ENCODE results near the gene HPCAL4.

- PRO-cap = no peak
Observed at GRCh38 chr1:39098352-39098877, 72.3 kb downstream of the NDUFS5 start.

- PRO-cap = no peak
Observed at GRCh38 chr1:39103634-39104331, 77.6 kb downstream of the NDUFS5 start.

DNA sequence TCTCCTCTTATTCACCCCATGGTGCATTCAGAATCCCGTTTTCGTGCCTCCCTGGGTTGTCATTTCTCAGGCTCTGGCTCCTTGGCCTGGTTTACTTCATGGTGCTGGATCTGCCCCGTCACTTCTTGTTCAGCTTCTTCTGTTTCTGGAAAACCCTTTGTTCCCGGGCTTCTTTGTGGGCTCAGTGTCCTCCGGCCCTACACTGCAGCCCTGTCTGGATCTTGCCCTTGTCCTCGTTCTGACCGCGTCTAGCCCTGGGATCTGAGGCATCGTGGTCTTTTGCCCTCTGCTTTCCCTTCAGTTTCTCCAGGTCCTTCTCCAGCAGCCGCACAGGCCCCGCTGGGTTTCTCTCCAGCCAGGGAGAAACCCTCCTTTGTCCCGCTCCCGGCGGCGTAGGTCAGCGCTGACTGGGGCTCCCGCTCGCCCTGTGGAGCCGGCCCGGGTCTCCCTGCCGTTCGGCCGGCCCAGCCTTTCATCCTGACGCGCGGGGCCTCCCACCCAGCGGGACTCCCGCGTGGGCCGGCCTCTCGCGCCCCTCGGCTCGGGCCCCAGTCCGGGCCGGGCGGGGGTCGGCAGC lies 78.6 kb downstream of the NDUFS5 start:
- PRO-cap = unidirectional peak, plus-strand start at position 89 of the sequence; bidirectional peak, plus-strand start at position 300 of the sequence, minus-strand start at position 240 of the sequence

GRCh38 chr1:39132842-39133603 lies 71.5 kb upstream of the MACF1 start:
- PRO-cap = no peak

DNA sequence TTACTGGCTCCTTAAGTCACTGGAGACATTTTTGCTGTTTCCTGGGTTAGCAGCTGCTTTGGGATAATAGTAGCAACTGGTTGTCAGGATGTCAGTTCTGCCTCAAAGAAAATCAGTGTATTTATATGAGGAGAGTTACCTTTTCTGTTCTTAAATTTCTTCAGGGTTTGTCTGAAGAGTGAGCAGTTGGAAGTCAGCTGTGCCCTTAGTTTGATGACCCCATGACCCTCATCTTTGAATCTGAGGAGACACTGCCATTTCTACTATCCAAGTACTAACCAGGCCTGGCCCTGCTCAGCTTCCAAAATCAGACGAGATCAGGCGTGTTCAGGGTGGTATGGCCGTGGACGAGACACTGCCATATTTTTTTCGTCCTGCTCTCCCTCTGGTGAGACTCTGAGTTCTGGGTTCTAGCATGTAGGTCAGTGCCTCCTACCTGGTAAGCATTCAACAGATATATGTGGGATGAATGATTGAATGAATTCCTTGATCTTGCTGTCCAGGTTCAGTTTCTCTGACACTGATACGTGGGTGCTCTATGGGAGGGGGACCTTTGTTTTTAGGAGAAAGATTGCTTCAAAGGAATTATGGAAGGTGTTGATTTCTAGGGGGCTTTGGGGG lies 50.4 kb upstream of the MACF1 start:
- PRO-cap = no peak

GRCh38 chr1:39408244-39409419 lies 82.8 kb upstream of the BMP8A start:
- PRO-cap = bidirectional peak, plus-strand start at chr1:39409073, minus-strand start at chr1:39408602

DNA sequence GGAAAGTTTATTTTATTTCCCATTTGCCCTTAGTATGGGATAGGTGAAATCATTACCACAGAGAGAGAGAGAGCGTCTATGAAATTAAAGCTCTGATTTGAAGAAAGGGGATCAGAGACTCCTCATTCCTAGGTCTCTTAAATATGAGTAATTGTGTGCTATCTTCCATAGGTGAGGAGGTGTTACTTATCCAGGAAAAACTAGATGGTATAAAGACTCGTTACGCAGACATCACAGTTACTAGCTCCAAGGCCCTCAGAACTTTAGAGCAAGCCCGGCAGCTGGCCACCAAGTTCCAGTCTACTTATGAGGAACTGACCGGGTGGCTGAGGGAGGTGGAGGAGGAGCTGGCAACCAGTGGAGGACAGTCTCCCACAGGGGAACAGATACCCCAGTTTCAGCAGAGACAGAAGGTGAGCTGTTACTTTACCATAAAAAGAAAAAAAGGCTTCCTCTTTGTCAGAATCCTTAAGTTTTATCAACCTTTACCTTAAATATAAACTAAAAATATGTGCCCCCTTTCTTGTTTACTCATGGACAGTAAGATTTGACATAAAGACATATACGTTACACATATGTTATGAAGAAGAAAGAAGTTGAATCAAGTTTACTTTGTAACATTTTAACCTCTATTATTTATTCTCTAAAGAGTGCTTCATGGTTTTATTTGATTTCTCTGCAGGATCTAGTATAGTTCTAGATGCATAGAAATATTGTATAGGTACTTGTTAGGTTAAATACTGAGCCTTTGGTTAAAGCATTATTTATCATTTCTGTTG lies 61.6 kb upstream of the BMP8A start:
- PRO-cap = no peak

- PRO-cap = no peak
Observed at GRCh38 chr1:39571021-39571503, 5.5 kb downstream of the PABPC4 start.

DNA sequence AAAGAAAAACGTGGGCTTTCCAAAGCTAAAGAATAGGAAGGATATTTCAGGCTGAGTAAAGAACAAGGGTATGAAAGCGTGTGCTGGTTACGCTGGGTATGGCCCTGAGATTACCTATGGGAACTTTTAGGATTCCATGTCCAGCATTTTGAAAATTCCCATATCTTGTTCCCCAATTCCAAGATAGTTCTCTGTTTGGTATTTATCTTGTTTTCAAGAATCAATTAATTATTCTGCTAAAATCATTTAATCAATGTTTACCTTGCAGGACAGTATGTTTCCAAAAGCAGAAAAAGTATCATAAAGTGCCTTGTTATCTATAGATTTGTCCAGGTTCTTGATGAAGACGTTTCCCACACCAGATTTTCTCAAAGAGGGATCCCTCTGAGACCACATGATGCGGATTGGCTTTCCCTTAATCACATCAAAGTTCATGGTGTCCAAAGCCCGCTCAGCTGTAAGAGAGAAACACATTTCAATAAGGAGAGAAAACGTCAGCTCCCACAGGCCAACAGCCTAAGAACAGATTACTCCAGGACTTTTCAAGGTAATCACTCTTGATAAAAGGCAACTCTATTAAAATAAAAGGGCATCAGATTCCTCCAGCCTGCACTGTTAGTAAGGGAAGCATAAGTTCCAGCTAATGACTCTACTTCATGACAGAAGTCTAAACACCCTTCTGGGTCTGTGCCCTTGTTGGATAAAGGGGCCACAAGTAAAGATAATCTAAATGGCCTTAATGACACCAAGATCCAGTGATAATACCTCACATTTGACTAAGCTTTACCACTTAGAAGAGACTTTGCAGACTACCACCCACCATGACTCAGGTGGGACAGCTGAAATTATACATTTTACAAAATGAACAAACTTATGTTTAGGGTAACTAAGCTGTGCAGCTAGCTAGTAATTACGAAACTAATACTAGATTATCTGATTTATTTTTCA lies 4.2 kb downstream of the PABPC4 start:
- PRO-cap = no peak

GRCh38 chr1:39593976-39594458 lies 17.4 kb upstream of the PABPC4 start:
- PRO-cap = no peak

- PRO-cap = no peak
Observed at GRCh38 chr1:39609465-39610458, 29.7 kb downstream of the HEYL start.

GRCh38 chr1:39691240-39692177 lies at the start of gene HPCAL4:
HPCAL4 (minus strand) TSS chr1:39691433.
- PRO-cap = unidirectional peak, minus-strand start at chr1:39691432

DNA sequence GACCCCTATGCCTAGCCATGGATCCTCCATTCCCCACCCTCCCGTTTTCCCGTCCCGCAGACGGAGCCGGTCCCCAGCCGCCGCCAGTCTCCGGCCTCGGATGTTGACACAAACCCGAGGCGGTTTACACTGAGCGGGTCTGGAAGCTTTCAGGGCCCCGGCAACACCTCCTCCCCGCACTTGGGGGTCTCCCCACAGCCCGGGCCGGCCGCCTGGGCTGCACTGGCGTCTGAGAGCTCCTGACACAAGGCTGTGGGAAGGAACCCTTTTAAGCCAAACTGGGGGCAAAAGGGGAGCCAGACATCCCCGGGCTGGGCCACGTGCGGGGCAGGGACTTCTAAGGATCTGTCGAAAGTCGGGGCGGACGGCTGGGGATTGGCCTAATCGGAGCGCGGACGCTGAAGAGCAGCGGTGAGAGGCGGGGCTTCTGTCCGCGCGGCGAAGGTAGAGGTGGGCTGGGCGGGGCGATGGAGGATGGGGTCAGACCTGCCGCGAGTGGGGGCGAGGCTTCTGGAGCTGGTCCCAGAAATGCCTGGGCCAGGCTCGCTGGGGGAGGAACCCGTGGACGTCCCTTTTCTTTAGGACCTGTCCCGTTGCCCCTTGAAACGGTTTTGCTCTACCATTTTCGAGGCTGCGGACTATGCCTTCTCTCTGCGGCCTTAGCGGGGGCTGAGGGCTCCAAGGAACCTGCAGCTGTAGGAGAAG lies 1.1 kb upstream of the HPCAL4 start:
- PRO-cap = no peak

DNA sequence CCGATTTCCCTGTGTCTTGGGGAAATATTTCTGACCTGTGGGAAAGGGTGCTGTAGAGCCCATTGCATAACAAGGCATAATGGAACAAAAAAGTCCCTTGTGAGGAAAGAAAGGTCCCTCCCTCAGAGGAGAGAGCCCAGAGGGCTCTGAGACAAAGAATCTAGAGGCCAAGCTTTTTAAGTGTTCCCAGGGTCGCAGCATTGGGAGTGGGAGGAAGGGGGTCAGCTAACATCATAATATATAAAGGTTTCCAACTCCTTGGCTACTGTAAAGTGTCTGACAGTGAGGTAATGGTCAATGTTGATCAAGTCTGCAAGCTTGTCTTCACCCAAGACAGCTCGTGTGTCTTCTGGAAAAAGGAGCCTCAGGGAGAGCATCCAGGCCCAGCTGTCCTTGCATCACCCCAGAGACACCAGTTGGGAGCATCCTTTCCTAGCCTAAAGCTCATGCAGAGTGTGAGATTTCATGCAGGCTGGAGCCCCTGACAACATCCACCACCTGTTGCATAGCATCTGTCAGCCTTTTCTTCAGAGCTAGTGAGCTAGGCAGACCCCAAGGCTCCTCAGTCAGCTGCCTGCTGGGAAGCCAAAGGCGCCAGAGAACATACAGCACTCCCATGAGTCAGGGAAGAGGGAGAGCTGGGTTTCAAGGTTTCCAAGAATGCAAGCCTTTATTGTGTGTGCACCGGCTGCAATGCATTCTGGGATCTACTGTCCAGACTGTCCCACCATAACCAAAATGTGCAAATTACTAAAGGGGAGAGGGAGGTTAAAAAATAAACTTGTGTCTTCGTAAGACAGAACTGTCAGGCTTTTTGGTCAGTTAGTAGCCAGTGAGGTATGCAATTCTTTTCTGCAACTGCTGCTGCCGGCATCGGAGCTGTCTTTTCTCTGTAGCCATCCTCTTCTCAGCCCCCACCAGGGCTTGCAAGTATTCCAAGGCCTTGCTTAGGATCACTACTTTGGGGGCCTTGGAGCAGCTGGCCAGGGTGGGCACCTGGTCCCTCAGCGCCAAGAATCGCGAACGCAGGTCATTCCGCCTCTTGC lies 4.8 kb downstream of the MYCL start:
- PRO-cap = no peak

GRCh38 chr1:40036593-40037098 lies 3.9 kb upstream of the CAP1 start:
- PRO-cap = no peak

GRCh38 chr1:40072056-40073143 lies 24.7 kb downstream of the PPT1 start:
- PRO-cap = no peak

DNA sequence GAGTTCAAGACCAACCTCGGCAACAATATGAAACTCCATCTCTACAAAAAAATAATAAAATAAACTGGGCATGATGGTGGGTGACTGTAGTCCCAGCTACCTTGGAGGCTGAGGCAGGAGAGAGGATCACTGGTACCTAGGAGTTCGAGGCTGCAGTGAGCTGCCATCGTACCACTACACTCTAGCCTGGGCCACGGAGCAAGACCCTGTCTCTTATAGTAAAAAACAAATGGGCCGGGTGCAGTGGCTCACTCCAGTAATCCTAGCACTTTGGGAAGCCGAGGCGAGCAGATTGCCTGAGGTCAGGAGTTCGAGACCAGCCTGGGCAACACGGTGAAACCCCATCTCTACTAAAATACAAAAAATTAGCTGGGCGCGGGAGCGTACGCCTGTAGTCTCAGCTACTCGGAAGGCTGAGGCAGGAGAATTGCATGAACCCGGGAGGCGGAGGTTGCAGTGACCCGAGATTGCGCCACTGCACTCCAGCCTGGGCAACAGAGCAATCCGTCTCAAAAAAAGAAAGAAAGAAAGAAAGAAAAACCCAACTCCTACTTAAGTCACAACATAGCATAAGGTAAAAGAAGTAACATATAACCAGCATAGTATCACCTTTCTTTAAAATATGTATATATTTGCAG lies 30.4 kb upstream of the TMCO2 start:
- PRO-cap = no peak

DNA sequence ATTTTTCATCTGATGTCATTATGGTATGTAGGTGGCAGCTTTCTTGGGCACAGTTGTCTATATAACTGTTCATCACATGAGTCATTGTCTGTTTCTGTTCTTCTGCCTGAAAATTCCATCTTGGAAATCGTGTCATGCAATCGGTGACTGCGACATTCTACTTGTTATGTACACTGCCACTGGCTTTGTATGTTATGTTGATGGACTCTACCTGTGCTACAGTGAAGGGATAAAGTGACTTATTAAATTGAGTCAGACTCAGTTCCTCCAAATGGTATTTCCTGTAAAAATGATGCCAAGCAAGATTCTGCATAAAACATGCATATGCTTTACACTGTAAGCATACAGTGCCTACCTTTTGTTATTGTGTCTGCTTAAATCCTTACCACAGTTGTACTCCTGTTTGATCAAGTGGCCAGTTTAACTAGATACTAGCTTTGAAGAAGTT lies 8.6 kb downstream of the SMAP2 start:
- PRO-cap = no peak

GRCh38 chr1:40388949-40389289 lies 15.4 kb downstream of the SMAP2 start:
- PRO-cap = no peak

- PRO-cap = no peak
Observed at GRCh38 chr1:40406423-40407036, 33.0 kb downstream of the SMAP2 start.

Data from right common carotid artery plus branches (tissue), 1 donor.